ENCODE data around the genes ZNF638, RAB11FIP5 and STAMBP.

- RRBS = no CpG with 5 or more reads among the region's 10 CpGs
Observed at GRCh38 chr2:71050145-71050437, 18.4 kb upstream of the NAGK start.

DNA sequence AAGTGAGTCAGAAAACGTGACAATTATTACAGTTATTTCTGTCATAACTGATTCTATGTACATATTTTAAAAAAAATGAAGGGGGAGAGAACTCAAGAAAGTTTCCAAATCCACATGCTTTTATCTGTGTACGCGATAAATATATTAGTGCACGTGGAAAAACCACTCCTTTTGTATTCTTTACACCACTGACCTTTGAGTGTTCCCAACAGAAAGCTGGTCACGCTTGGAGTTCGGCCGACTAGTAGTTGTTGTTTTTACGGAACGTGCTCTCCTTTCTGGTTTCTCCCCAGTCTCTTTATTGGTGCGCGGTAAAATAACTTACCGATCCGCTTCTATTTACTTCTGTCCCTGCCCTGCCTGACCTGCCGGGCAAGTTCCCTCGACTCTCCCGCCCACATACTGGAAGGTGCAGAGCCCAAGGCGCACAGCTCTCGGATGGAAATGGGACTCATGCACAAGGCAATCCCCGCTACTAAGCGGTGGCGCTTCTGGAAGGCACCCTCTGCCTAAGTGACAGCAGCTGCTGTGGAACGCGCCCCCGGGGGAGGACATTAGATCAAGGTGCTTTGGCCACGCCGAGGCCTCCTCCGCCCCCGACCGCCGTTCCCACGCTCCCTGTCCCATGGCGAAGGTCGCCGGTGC is 383 bp downstream of the MCEE start:
- RRBS = 1% methylated on average over 6 of the region's 34 CpGs

DNA sequence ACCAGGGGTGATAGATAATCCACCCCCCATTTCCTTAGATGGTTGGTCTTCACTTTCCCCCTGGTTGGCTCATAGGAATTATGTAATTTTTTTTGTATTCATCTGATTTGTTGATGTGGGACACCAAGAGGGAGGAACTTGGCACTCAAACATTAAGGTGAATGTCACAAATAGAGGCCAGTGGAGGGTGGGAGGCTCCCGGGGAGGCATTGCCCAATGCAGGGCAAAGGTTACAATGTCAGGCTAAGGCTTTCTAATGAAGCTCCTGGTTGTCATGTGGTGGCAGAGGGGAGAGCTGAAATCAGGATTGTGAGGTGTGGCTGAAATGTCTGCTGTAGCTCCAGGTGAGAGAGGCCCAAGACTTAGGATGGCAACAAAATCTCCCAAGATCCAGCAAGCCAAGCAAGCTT is 42.7 kb downstream of the MPHOSPH10 start:
- RRBS = no CpG with 5 or more reads among the region's 1 CpG

DNA sequence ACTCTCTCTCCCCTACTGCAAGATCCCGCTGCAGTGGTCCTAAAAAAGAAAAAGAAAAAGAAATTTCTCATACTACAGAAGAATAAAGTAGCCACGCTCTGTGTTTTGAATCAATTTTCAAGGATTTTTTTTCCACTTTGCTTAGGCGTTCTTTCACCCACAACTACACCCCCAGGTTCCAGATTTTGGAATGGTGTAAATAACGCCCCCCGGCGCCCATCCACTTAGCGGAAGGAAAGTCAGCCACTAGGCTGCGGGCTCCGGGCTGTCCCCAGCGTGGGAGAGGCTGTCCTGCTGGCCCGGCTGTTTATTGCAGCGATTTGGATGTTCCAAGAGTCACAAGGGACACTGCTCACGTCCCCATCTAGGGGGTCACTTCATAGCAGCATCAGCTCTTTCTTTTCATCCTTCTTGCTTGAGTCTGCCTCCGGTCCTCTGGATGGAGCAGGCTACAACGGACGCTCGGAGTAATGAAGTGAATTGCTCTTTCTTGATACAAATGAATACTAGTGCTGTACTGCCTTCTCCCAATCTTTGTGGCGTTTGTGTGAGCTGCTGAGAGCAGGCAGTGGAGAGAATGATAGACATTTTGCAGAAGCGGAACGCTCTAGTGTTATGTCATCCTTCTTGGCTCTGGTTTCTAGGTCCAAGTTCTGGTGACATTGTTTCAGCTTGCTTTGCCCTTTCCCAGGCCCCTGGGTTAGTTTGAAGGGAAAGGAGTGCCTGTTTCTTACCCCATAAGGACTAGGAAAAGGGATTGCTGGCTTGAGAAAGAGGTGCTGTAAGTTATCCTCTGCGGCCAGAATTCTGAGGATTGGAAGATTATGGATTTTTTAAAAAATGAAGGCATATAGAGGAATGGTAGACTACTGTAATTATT is 50.8 kb upstream of the PAIP2B start:
- RRBS = 3% methylated on average over 8 of the region's 21 CpGs

DNA sequence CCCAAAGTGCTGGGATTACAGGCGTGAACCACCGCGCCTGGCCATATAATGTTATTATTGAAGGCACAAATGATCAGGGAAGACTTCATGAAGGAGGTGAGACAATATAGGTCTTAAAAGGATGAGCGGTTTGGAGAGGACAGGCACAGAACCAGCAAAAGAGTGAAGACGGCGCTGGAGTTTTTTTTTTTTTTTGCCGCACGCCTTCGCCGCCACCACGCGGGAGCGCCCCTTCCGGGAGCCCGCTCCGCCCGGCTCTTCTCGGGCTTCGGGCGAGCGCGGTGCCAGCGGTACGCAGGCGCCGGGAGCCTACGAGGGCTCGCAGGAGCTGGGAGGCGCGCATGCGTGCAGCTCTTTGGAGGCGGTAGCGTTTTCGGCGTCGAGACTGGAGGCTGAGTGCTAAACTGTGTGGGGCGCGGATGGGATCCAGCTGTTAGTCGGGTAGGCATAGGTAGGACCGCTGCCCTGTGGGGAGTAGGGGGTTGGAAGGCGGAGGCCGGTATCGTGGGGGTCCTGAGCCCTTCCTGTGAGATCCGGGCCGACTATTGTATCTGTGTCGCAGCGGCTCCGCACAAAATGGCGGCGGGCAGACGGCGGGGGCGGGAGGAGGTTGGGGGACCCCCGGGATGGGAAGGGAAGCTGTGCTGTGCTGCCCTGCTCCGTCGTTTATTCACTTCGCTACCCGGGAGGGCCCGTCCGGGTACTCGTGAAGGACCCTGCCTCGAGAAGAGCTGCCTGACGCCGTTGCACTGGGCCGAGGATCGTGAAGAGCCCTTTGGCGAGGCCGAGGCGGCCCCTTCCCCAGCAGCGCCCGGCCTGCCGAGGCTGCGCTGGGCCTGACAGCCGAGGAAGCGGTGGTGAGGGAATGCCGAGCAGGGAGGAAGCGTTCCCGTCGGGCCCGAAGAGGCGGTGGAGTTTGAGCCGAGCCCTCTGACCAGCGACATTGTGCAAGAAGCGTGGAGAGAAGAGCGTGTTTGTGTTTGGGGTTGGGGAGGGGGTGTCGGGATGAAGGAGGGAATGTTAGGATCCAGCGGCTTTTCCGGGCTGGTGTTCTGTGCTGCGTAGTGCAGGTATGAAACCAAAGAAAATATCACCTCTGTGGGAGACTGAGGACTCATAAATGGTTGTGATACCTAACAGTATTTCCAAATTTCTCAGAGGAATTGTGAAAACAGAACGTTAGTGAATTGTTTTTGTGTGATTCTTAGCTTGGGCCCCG is at the start of gene ZNF638:
Gene ZNF638, plus strand, starts transcription at position 358 of the 1,219 bp plus-strand sequence.
- RRBS = 2% methylated on average over 36 of the region's 91 CpGs

DNA sequence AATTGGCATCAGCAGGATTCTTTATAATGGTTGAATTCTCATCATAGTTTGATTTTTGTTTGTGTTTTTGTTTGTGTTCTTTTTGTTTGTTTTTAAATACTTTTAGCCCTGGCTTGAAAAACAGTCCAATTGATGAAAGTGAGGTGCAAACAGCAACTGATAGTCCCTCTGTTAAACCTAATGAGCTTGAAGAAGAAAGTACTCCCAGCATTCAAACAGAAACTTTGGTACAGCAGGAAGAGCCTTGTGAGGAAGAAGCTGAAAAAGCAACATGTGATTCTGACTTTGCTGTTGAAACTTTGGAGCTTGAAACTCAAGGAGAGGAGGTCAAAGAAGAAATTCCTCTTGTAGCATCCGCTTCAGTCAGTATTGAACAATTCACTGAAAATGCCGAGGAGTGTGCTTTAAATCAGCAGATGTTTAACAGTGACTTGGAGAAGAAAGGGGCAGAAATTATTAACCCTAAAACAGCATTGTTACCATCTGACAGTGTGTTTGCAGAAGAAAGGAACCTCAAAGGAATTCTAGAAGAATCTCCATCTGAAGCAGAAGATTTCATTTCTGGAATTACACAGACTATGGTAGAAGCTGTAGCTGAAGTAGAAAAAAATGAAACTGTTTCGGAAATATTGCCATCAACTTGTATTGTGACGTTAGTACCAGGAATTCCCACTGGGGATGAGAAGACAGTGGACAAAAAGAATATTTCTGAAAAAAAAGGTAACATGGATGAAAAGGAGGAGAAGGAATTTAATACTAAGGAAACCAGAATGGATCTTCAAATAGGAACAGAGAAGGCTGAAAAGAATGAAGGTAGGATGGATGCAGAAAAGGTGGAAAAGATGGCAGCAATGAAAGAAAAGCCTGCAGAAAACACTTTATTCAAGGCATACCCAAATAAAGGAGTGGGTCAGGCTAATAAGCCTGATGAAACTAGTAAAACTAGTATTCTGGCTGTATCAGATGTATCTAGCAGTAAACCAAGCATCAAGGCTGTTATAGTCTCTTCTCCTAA is 43.5 kb upstream of the DYSF start:
- RRBS = no CpG with 5 or more reads among the region's 4 CpGs

DNA sequence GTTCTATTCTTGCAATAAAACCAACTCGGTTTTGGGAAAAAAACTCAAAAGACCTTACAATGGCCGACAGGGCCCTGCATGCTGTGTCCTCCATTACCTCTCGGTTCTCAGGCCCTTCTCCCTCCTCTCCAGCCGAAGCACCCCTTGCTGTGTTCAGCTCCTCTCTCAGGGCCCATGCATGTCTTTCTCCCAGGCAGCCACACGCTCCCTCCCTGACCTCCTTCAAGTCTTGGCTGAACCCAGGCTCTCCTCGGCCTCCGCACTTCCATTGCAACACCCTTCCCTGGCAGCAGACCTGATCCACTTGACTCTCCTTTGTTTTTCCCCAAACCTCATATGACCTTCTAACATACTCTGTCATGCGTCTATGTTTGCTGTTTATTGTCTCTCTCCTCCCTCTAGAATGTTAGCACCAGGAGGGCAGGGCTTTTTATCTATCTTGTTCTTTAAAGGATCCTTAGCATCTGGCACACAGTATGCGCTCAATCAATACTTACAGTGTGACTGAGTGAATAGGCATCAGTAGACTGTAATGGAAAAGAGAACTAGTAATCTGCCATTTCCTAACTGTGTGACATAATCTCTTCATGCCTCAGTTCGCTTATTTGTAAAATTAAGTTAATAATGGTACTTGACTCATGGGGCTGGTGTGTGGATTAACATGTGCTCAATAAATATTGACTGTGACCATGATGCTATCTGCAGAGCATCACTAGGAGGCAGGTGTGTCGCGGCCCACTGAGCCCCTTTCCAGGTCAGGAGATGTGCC is 113.9 kb downstream of the CYP26B1 start:
- RRBS = no CpG with 5 or more reads among the region's 12 CpGs

DNA sequence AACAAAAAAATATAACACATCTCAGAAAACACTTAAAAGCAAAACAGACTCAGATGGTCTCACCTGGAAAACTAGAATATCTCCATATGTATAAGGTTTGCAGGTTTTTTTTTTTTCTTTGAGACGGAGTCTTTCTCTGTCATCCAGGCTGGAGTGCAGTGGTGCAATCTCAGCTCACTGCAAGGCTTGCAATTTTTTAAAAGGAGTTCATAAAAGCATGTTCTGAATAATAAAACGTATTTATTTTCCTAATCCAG is 132.7 kb downstream of the EXOC6B start:
- RRBS = no CpG with 5 or more reads among the region's 2 CpGs

- RRBS = 0% methylated on average over 5 of the region's 70 CpGs
Observed at GRCh38 chr2:72924064-72924832, 6.9 kb downstream of the EMX1 start.

DNA sequence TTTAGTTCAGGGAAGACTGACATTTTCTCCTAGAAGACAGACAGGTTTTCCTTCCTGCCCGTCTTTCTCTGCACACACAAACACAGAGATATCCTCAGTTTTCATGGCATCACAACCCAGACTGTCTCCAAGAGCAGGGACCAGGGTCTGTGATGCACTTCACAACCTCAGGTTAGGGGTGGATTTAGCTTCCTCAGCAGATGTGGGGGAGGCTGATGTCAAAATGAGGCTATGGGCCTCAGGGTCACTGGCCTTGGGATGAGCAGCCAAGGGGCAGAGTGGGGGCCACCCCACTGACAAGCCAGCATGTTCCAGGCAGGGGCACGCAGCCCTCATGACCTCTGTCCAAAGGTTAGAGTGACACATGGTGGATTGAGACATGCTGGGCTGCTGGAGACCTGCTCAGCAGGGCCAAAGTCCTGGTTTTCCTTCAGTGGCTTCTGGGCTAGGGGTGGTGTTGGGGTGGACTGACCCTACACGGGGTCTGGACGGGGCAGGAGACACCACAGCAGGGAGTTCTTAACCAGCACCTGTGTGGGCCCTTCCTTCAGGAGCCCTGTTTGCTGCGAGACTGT is 70.5 kb downstream of the SFXN5 start:
- RRBS = no CpG with 5 or more reads among the region's 5 CpGs

DNA sequence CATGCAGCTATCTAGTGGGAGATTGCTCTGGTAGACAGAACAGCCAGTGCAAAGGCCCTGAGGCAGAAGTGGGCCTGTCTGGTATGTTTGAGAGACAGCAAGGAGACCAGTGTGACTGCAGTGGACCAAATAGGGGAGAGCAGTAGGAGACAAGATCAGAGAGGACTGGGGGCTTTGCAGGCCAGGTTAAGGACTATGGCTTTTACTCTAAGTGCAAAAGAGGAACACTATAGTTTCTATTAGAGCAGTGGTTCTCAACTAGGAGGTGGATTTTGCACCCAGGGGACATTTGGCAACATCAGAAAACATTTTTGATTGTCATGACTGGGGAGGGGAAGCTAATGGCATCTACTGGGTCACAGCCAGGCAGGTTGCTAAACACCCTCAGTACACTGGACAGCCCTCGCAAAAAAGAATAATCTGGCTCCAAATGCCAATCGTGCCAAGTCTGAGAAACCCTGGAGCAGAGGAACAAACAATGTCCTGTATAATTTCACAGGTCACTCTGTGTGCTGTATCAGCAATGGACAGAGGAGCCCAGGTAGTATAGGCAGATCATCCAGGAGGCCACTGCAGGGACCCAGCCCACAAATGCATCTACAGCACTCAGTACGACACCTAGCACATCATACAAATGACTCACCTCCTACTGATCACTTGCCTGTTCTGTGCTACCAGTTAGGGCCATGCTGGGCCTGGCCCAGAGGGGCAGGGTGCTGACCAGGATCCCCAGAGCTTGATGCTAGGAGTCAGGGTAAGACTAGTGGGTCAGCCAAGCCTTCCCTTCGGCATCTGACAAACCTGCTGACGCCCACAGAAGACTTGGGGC is 37.8 kb downstream of the SFXN5 start:
- RRBS = no CpG with 5 or more reads among the region's 5 CpGs

DNA sequence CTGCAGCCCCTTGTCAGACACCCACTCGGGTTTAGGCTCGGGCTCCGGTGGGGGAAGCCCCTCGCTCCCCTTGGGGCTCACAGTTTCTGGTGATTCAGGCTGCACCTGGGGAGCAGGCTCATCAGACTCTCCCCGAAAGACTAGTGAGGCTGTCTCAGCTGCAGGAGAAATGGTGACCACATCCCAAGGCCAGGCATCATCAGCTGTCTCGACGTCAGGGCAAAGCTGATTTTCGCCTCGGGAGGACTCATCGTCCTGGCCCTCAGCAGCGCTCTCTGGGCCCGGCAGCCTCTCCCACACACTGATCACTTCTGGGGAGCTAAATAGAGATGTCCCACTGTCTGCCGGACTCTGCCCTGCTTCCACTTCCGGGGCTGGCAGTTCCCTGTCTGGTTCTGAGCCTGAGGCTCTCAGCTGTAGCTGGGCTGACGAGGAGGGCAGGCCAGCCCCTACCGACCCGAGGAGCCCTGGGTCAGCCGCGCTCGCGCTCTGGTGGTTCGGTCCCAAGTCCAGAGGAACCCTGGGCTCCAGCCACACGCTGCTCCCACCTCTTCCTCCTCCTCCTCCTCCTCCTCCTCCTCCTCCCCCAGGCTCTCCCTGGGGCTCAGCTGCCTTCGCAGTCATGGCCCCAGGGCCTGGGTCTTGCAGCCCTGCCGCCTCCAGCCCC is 9.2 kb upstream of the SFXN5 start:
- RRBS = 100% methylated on average over 1 of the region's 25 CpGs

GRCh38 chr2:73112773-73113815 is at the start of gene RAB11FIP5:
Gene RAB11FIP5, minus strand, starts transcription at chr2:73112948.
- RRBS = 2% methylated on average over 70 of the region's 106 CpGs

DNA sequence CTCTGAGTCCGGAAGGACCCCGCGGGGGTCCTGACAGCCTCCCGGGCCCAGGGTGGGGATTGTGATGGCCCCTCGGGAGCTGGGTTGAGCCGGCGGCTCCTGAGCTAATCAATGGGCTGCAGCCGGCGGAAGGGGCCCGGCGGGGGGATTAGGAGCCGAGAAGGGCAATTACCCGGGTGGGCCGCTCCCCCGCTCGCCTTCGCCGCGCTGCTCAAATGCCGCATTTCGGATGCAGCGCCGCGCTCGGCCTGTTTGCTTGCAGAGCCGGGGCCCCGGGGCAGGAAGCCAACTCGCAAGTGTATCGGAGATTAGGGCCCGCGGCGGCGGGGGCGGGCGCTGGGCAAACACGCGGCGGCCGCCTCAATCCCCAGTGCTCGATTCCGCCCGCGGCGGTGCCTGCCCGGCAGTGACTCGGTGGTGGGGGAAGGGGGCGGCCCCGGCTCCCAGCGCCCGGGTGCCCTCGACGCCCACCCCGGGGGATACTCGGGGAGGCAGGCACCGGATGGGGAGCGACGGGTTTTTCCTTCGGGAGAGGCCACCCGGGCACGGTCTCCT is 26.8 kb upstream of the NOTO start:
- RRBS = 3% methylated on average over 35 of the region's 60 CpGs

DNA sequence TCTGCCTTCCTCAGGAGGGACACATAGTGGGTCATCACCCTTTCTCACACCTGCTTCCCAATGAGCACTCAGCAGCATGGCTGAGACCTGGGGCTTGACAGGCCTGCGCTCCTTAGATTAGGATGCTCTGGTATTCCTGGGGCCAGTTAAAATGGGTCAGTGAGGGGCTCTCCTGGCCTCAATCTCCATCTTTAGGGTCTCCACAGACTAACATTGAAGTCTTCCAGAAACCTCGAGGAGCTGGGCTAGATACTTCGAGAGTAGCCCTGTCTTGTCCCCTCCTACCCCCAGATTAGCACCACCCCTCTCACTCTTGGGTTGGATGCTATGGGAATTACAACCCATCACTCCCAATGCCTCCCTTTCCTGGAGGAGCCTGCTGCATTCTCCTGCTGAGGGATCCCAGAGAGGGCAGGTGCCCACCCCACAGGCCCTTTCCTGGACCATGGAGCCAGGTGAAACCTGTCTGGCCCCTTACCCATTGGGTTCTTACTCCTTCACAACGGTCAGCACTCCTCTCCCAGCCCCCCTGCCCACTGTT is 6.3 kb downstream of the PRADC1 start:
- RRBS = no CpG with 5 or more reads among the region's 4 CpGs

- RRBS = no CpG with 5 or more reads among the region's 13 CpGs
Observed at GRCh38 chr2:73642618-73643203, 489 bp upstream of the NAT8 start.

GRCh38 chr2:73699979-73700672 is 37.0 kb downstream of the TPRKB start:
- RRBS = no CpG with 5 or more reads among the region's 7 CpGs

DNA sequence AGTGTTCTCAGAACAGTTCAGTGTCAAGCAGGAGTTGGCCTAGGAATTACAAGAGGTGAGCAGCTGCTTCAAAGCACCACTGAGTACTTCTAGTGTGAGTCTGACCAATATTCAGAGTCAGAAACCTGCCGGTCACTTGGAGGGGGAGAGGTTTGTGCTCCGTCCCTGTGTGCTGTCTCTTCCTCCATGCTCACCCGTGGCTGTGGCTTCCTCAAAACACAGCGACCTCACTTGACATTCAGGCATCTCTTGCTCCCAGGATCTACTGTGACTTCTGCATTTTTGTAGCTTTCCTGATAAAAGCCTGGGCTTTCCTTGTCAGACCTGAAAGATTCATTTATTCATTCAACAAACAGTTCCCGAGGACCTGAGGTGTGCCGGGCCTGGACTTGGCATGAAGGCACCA is 32.9 kb downstream of the TPRKB start:
- RRBS = no CpG with 5 or more reads among the region's 6 CpGs

- RRBS = no CpG with 5 or more reads among the region's 12 CpGs
Observed at GRCh38 chr2:73716341-73717436, 20.5 kb downstream of the TPRKB start.

- RRBS = 2% methylated on average over 6 of the region's 53 CpGs
Observed at GRCh38 chr2:73828506-73829700, at the start of gene STAMBP. Gene STAMBP, plus strand, starts transcription at chr2:73828961.